ENCODE data around the gene TCL1B.

- RRBS, result no CpG with 5 or more reads among the region's 3 CpGs
Measured at GRCh38 chr14:94582410-94582963, 1.3 kb downstream of the SERPINA5 start.

DNA sequence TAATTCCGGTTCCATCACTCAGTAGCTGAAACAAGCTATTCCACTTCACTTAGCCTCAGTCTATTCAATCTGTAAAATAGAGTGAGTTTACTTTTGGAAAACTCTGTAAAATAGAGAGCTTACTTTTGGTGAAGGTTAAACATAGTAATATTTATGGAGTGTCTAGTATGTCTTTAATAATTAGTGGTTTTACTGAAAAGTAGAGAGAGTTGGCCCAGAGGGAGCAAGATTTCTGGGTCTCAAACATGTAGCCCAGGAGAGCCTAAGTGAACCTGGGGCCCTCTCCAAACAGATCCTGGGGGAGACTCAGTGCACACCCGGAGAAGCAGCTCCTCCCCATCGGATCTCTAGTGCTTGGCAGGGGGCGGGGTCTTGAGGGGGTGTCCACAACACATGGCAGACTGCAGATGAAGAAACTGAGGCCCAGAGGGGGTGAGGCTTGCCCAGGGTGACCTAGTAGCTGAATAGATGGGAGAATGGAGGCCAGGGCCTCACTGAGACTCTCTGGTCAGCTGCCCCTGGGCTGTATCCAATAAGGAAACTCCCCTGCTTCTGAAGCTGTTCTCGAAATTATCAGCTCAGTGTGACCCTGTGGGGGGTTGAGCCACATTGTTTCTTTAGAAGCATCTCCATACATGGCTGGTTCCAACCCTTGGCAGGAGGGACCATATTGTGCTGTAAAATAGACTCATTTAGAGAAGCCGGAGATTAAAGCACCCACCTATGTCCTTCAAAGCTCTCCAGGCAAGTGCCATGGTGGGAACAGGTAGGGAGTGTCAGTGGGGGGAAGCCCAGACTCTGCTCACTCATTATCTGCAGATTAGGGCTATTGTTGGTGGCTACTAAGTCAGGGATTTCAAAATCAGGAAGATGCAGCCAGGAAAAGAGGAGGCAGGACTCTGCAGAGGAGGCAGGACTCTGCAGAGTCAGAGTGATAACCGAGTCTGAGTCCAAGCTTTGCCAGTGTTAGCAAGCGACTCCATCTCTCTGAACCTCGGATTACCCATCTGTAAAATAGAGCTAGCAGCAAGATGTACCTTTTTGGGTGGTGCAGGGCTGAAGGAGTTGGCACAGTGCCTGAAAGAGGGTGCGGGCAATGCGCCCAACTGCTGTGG, 3.3 kb downstream of the SERPINA5 start:
- RRBS, result no CpG with 5 or more reads among the region's 11 CpGs

GRCh38 chr14:94593924-94594298, 12.7 kb downstream of the SERPINA5 start:
- RRBS, result no CpG with 5 or more reads among the region's 3 CpGs

DNA sequence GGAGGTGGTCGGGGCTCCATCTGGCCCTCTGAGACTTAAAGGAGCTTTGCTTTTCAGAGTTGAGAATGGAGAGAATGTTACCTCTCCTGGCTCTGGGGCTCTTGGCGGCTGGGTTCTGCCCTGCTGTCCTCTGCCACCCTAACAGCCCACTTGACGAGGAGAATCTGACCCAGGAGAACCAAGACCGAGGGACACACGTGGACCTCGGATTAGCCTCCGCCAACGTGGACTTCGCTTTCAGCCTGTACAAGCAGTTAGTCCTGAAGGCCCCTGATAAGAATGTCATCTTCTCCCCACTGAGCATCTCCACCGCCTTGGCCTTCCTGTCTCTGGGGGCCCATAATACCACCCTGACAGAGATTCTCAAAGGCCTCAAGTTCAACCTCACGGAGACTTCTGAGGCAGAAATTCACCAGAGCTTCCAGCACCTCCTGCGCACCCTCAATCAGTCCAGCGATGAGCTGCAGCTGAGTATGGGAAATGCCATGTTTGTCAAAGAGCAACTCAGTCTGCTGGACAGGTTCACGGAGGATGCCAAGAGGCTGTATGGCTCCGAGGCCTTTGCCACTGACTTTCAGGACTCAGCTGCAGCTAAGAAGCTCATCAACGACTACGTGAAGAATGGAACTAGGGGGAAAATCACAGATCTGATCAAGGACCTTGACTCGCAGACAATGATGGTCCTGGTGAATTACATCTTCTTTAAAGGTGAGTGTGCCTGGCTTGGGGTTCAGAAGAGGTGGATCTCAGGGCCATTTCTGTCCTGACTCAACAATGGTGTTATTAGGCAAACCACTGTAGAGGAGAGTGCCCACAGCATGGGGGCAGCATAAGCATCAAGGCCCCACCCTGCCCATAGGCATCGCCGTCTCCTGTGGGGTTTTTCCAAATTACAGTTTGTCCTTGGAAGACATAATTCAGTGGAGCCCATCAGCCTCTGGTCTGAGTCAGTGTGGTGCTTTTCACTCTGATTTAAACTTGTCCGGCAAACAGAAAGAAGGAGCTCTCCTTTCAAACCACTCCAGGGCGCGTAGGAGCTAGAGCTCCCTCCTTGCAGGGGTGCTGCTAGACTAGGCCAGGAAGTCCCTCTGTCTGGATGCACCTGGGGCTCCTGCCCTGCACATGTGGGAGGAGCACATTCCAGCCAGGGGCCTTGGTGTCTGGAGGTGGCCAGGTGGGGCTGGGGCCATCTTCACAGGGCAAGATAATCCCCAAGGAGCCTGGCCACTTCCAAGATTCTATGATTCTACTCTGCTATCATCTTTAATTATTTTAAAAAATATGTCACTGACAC, 2.6 kb downstream of the SERPINA3 start:
- RRBS, result no CpG with 5 or more reads among the region's 23 CpGs

DNA sequence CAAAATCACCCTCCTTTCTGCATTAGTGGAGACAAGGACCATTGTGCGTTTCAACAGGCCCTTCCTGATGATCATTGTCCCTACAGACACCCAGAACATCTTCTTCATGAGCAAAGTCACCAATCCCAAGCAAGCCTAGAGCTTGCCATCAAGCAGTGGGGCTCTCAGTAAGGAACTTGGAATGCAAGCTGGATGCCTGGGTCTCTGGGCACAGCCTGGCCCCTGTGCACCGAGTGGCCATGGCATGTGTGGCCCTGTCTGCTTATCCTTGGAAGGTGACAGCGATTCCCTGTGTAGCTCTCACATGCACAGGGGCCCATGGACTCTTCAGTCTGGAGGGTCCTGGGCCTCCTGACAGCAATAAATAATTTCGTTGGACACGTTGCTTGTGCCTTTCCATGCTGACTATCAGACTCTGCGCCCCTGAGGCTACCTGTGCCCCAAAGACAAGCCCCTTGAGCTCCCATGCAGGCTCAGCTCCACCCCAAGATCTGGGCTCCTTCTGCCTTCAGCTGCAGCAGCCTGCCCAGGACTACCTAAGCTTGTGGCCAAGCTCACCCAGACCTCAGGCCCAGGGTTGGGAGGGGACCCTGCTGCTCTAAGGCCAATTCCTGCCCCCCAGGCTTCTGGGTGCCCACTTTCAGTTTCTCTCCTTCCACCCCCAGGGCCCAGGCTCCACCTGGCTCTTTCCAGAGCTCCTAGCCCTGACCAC, 11.6 kb downstream of the SERPINA3 start:
- RRBS, result no CpG with 5 or more reads among the region's 6 CpGs

GRCh38 chr14:94971725-94972347, 185.5 kb downstream of the DICER1 start:
- RRBS, result no CpG with 5 or more reads among the region's 10 CpGs

DNA sequence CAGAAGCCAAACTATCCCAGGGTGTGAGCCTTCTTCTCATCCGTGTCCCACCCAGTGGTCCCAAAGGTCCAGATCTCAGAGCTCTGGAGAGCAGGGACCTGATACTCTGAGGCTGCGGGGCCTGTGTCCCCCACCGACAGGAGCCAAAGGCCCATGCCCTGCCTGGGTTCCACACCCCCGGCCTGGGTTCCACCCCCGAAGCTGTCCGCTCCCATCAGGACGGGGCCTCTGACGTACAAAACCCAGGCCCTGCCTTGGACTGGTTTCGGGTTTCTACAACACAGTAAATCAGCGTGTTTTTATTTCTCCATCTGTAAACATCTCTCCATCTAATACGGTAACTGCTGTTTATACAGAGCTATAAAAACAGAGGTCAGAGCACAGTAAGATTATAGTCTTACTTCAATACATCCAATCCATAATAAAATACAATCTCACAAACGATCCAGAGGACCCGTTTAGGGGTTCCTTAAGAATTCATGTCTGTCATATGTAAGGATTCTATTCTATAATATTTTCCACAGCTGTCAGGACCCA, 110.5 kb downstream of the DICER1 start:
- RRBS, result no CpG with 5 or more reads among the region's 13 CpGs

GRCh38 chr14:95137826-95138256, 19.5 kb downstream of the DICER1 start:
- RRBS, result no CpG with 5 or more reads among the region's 5 CpGs

DNA sequence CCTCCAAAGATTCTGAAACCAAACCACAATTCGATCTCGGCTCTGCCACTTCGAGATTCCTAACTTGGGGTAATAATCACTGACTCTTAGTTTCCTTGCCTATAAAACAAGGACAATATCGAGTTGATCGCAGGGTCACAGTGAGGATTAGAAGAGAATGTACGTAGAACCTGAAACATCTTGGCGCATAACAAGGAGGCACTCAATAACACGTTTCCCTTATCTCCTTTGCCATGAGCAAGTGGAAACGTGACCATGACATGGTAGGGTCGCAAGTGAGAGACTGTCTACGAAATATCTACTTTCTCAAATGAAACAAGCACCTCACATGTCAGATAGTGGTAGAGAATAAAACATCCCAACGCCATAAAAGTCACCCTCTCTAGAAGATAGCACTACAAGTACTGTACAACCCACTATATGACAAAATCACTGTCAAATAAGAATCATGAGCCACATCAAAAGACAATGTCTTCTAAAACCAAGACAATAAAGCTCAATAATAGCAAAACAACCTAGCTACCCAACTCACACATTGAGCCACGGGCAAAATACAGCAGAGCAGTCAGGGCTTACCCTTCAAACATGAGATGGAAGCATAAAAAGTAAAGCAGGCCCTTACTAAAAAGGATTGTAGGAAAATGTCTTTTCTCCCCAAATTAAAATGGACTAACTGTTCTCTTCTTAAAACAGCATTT, 2.1 kb downstream of the DICER1 start:
- RRBS, result no CpG with 5 or more reads among the region's 13 CpGs

DNA sequence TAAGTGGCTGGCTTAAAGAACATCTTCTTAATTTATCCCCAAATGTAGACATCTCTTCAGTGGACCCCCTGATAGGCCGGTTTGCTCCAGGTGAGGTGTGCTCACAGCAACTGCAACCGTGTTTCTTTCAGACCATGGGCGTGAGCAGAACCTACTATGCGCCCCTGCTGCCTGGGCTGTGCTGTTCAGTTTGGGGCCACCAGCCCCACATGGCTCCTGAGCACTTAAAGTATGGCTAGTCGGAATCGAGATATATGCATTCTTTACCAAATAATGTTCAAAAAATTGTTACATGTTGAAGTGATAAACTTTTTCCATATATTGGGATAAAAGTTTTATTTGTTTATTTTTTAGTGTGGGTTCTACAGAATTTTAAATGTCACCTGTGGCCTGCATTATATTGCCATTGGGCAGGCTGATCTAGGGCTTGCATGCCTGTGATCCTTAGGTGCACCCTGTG, 846 bp upstream of the DICER1 start:
- RRBS, result no CpG with 5 or more reads among the region's 6 CpGs

DNA sequence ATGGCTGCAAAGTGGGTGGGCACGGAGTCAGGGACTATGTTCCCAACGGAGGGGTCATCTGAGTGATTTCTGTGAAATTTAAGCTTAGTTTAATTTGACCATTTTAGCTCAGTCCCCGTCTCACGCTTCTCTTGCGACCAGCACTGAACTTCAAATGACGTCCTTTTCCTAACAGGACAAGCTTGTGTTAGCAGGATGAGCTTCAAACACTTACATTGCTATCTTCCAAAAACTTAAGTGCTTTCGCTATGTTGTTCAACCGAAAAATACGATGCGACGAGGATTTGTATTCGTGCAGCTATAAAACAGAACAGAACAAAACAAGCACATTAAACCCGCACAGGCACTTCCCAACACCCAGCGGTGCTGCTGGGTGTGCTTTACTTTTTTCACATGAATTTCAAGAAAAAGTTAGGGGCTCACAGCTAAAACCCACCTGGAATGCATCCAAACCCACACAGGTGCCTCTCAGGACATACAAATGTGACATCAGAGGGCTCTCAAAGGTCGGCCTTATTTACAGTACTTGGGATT, 64.2 kb upstream of the DICER1 start:
- RRBS, result no CpG with 5 or more reads among the region's 15 CpGs

- RRBS, result no CpG with 5 or more reads among the region's 12 CpGs
Measured at GRCh38 chr14:95256029-95256620, 63.6 kb downstream of the CLMN start.

- RRBS, result 34% methylated on average over 3 of the region's 10 CpGs
Measured at GRCh38 chr14:95340047-95340705, 20.5 kb upstream of the CLMN start.

- RRBS, result 93% methylated on average over 24 of the region's 37 CpGs
Measured at GRCh38 chr14:95360361-95360743, 40.6 kb upstream of the CLMN start.

DNA sequence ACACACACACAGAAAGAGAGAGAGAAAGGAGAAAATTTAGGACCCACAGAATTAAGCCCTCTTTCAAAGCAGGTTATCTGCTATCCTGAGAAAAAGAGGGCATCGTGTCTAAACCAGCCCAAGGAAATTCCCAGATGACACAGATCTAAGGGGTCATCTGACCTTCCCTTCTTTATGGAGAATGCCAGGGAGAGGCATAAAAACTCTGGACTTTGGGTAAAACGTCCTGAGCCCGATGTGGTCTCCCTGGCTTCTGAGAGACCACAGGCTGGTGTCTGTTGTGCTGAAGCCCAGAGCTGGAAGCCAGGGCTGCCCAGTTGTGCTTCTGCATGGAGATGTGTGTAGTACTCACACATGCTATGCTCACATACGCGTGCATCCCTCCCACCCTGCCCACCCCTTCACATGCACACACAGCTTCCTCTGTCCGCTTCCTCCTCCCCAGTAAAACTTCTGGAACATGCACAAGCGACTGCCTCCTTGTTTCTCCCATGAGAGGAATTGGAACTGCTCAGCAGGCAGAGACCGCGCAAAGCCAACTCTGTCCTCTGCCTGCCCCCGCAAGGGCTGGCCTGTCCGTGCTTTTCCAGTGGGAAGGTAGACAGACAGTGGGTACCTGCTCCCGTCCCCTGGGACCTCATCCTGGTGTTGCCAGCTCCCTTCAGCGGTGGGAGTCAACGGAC, 88.8 kb upstream of the CLMN start:
- RRBS, result no CpG with 5 or more reads among the region's 14 CpGs

DNA sequence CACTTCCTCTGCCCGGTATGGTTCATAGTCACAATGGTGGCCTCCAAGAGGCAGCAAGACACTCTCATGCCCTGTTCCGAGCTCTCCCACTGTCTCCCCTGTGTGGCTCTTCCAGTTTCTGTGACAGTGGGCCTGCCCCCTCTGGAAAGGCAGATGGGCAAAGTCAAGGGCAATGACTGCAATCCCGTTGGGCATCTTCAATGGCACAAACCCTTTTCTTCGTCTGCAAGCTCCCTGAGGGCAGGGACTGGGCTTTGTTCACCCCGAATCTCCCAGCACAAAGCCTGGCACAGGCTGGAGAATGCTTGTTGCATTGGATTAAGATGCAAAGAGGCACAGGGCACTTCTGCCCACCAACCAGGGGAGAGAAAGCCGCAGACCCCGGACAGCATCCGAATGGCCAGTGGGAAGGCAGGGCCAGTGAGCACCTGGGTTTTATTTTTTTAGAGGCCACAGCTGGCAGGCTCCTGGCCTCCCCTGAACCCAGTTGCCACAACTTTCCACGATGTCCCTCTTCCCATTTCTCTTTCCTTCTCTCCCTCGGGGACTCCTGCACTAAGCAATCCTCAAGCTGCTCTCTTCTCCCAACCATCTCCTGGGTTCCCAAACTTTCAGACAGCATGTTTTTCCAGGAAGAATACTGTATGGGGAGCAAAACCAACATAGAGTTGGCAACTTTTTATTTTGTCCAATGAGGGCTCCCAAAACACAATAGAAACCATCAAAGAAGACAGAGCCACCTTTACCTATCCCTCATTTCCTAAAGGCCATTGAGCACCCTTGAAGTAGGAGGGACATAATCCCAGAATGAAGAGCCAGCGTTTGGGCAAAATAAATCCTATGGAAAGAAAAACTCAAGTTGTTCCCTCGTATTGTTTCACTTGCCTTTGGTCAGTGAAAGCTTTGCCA, 92.7 kb upstream of the CLMN start:
- RRBS, result no CpG with 5 or more reads among the region's 12 CpGs

- RRBS, result no CpG with 5 or more reads among the region's 14 CpGs
Measured at GRCh38 chr14:95535771-95536604, 1.1 kb downstream of the GLRX5 start.

DNA sequence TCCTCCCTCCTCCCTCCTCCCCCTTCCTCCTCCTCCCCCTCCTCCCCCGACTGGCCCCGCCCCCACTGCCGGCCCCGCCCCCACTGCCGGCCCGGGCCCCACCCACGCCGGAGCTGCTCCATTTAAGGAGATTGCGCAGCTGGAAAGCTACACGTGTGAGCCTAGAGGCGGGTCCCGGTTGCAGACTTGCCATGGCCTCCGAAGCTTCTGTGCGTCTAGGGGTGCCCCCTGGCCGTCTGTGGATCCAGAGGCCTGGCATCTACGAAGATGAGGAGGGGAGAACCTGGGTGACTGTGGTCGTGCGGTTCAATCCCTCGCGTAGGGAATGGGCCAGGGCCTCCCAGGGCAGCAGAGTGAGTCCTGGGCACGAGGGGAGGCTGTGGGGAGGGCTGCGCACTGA, at the start of gene TCL1B:
TCL1B (plus strand) TSS at position 150 of the 400 bp plus-strand sequence.
- RRBS, result 34% methylated on average over 5 of the region's 22 CpGs

GRCh38 chr14:96038312-96038672, 870 bp upstream of the C14orf132 start:
- RRBS, result no CpG with 5 or more reads among the region's 6 CpGs

- RRBS, result 91% methylated on average over 6 of the region's 29 CpGs
Measured at GRCh38 chr14:96091293-96092313, 52.4 kb downstream of the C14orf132 start.

Data from SK-N-MC (cell line).